Placental pericyte (primary cell): ENCODE data around the genes PAQR3, PRKG2, ENOPH1, SCD5 and MRPS18C.

- CAGE, long polyA plus RNA = no peak
These were observed at the start of gene PAQR3 for GRCh38 chr4:78938756-78939768. Gene PAQR3 (minus strand): TSS chr4:78939438.

DNA sequence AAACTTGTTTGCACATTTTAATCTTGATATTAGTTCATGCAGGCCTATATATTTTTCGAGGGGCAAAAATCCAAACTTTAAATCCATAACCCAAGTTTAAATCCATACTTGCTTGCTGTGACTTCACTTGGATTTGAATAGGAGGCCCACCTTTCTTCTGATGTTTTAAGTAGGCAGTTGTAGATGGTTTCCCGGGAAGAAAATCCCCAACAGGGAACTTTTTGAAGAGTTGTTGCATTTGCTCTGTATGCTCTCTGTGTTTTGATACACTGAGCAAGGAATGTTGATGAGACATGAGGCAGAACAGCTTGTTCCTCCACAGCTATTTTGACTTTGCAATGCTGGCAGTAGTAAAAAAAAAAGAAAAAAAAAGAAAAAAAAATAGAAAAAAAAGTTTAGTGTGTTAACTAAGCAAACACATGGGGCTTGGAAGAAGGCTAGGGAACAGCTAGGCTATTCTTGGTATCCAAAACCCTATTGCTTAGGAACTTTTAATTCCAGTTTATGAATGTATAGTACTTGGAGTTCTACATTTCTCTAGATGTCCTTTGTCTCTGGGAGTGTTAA, 23.3 kb upstream of the PAQR3 start:
- CAGE, long polyA plus RNA = no peak

DNA sequence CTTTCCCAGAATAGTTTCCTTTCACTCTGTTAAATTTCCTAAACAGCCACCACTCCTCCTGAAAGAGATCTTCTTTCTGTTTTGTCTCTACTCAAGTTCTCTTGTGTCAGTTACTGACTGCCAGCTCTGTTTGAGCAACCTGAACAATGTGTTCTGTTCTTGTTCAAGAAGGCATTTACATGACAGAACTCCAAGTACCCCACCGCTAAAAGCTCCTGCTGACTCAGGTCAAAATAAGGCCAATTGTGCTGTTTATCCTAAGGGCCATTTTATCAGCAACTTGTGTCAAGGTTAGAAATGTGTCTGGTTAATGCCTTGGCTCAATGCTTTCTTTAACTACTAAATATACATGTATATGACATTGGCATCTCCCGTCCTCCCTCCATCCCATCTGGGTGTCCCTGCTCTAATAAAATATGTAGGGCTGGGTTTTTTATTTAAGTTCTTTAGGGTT, 144.2 kb upstream of the PAQR3 start:
- CAGE, long polyA plus RNA = no peak

DNA sequence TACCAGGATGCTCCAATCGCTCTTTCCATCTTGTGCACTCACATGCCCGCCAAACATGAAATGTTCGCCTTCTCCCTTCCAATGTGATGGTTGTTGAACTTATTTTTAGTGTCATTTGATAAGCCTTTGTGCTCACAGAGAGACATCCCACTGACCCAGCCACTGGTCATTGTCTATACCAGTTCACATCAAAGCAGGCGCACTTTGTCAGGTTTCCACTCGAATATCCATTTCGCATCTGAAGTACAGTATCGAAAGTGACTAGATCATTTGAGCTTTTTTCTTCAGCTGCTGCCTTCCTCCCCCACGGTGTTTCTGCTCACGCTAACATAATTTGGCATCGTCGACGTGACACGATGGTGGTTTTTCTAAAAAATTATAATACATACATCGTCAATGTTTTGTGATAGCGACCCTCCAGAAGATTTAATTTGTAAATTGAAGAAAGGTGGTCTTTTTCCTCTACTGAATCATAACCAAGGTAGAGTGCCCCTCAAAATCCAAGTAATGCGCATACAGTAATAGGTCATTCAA, 167.2 kb downstream of the ANTXR2 start:
- CAGE, long polyA plus RNA = no peak

DNA sequence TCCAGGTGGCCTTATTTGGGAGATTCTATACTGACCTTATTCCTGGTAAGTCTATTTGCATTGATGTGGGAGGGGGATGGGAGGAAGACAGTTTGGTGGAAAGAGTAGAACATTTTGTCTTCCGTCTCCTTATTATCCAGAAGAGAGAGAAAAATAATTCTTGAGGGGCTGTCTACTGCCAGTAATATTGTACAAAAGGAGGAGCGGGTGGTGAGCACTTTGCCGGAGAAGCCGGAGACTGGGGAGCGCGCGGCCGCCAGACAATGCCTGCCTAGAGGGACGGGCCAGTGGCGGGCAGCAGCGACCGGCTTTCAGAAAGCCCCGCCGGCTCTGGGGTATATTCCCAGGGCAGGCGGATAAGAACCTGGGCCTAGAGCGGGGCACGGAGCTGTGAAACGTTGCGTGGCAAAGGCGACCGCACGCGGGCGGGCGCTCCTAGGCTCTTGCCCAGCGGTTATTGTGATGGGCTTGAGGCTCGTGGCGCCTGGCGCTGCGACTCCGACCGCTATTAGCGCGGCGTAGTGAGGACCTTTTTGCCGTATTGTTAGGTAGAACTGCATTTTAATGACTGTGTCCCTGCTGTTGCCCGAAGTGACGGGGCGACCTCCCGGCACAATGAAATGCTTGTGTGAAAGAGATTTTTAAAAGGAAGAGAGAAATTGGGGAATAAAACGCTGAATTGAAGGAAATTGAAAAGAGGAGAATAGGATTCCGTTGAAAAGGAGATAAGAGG, 582 bp downstream of the PRDM8 start:
- CAGE, long polyA plus RNA = no peak

- CAGE, long polyA plus RNA = no peak
These were observed 903 bp upstream of the FGF5 start for GRCh38 chr4:80265362-80266159.

DNA sequence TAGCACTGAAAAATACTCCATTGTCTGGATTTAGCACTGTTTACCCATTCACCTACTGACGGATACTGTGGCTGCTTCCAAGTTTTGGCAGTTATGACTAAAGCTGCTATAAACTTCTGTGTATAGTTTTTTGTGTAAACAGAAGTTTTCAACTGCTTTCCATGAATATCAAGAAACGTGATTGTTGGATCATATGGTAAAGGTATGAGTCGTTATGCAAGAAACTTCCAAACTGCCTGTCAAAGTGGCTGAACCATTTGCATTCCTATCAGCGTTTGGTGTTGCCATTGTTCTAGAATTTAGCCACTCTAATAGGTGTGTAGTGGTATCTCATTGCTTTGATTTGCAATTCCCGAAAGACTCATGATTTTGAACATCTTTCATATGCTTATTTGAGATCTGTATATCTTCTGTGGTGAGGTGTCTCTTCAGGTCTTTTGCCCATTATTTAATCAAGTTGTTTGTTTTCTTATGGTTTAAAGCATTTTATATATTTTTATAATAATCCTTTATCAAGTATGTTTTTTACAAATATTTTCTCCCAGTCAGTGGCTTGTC, 87.8 kb downstream of the BMP3 start:
- CAGE, long polyA plus RNA = no peak

DNA sequence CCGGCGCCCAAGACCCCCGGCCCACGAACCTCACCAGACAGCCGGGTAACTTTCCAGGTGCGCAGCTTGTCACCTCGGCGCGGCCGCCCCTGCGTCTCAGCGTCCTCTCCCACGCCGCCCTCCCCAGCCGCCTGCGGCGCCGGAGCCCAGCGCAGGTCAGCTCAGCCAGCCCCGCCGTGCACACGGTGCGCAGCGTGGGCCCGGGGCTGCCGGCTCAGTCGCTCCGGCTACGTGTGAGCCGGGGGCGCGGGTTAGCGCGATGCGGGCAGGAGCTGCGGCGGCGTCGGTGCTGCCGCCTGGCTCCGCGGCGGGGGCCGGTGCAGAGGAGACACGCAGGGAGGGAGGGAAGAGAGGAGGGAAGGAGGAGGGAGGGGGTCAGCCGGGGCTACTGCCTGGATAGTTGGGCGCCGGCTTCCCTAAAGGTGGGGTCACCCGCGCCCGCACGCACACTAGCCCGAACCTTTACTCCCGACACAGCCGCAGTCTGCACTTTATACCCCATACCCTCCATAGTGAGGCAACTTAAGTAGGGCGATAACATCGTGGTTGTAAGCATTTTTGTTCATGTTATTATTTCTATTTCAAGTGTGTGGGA, at the start of gene PRKG2:
PRKG2 (minus strand) TSS at position 321 of the 595 bp plus-strand sequence.
- CAGE, long polyA plus RNA = no peak

DNA sequence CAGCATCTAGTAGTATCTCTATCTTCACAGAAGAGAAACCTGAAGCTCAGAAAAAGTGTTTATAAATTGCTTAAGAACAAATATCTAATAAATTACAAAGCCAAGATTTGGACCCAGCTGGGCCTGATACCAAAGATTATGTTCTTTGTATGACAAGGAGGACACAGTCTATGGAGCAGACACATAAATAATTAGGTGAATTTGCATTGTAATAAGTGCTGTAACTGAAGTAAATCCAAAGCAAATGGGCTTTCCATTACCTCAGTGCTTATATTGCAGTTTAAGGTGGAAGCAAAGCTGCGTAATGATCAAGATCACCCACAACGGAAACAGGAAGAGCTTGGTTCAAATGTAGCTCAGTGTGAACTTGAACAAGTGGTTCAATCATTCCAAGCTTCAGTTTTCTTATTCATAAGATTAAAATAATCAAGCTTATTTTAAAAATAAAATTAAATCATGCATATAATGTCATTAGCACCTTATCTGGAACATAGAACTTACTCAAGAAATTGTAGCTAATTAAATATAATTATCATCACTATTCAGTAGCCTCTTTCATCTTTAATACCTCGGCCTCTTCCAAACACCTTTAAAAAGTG, 19.1 kb upstream of the RASGEF1B start:
- CAGE, long polyA plus RNA = no peak

DNA sequence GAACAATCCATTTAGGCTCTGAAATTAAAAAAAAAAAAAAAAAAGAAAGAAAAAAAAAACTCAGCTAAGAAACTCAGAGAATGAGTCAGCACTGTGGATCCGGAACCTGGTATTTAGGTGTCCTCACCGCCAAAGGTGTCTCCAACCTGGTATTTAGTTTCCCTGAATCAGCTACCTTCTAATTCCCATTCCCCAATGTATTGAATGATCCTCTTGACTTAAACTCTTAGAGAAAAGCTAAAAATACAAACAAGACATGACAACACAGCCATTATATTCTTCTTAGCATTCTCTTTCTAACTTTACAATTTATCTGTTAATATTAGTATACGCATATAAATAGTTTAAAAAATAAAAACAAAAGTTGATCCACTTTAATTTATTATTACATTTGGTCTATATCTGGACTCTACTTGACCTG, 150.4 kb upstream of the RASGEF1B start:
- CAGE, long polyA plus RNA = no peak

- CAGE, long polyA plus RNA = no peak
These were observed 18.7 kb downstream of the HNRNPD start for GRCh38 chr4:82355024-82355474.

GRCh38 chr4:82430550-82430907, at the start of gene ENOPH1:
Gene ENOPH1 (plus strand): TSS chr4:82430590.
- CAGE, long polyA plus RNA = no peak

GRCh38 chr4:82680551-82681187, 117.9 kb downstream of the SCD5 start:
- CAGE, long polyA plus RNA = no peak

DNA sequence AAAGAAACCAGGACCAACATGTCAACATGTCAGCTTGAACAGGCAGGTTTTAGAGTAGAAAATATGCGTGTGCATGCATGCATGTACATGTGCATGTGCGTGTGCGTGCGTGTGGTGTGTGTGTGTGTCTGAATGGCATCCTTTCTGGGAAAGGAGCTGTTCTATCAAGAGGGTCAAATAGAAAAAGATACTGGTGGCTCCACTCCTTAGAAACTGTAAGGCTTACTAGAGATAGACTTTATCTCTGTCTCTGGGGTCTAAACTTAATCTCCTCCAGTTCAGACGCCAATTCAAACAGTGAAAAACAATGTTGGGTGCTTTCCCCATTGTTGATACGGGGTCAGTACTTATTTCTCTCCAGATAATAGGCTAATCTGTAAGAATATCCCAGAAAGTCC, 110.4 kb downstream of the SCD5 start:
- CAGE, long polyA plus RNA = no peak

DNA sequence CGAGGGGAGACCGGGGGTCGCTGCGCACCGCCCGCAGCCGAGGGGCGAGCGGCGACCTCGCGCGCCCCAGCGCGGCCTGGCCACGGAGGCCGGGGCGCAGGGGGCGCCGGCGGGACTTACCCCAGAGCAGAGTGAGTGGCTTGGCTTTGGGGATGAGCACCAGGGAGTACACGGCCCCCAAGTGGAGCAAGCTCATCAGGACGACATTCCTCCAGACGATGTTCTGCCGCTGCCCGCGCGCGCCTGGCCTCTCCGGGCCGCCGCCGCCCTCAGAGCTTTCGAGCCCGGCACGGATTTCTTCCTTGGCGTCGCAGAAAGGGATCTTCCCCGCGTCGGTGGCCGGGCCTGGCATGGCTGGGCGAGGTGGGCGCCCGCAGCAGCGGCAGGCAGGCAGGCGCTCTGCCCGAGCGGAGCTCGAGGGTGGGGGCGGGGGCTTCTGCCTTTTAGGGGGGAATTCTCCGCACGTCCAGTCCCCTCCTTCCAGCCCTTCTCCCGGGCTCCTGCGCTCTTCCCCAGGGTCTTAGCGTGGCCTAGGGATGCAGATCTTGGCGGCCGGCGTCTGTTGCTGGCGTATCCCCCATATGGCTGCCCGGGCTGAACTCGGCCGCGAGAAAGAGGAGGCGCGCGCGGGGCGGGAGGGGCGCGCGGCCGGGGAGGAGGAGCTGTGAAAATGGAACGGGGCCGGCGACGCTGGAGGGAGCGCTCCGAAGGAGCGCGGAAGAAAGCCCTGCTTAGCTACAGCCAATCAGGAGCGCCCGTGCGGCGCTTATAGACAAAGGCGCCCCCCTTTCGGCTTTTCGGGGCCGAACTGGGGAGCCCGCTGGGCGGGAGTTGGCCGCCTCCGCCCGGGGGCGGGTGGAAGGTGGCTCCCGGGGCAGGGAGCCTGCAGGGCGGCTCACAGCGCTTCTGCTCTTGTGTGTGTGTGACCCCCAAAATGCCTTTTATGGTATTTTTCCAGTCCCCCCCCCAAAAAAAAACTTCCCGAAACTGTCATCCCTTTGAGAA, at the start of gene SCD5:
SCD5 (minus strand) TSS at position 611 of the 1,005 bp plus-strand sequence.
- CAGE, long polyA plus RNA = no peak

DNA sequence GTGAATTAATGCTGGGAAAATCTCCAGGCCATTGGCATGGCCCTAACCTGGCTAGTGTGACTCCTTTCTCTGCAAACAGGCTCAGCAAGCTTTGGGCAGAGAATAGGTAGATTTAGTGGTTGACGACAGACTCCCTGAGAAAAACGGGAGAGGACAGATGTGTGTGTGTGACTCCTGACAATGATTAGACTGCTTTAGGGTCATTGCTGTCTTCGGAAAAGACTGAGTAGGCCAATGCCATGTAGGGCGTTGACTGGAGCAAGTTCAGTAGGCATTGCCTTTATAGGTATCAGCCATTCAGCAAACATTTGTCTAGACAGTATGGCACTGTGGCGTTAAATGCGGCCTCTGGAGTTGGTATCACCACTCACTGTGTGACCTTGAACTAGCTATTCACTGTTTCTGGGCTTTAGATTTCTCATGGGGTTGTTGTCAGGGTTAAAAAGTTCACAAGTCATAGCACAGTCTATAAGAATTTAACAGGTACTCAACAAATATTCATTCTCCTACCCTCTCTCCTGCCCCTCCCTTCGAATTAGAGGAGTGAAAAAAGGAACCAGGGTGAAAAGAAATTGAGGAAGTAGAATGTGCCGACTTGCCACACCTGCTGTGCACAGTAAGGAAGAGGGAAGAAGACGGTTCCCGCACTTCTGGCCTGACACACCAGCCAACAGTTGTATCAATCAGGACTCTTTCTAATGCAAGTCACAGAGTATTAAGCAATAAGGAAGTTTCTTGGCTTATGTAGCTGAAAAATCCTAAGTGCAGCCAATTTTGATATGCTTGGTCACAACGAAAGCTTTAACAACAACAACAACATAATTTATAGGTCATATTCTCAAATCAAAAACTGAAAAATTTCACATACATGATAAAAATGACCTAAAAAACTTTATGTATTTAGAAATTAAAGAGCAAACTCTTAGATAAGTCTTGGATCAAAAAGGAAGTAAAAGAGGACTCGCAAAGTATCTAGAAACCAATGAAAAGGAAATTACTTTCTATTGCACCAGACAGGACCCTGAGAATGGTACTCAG, 83.2 kb upstream of the PLAC8 start:
- CAGE, long polyA plus RNA = no peak

DNA sequence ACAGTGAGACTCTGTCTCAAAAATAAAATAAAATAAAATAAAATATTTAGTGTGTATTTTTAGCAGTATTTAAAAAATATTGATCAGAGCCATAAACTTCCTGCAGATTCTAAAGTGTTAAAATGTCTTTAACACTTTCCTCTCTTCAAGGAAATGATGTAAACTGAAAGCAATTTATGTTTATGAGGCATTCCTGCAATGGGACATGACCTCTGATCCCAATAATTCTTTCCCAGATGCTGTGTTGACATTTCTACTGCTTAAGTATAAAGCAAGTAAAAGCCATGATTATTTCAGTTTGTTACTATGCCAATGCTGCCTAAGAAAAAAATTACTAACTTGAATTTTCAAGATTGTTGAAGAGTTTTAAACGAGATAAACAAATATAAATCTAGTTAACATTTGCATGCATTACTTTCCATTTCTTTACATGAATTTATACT, 29.0 kb downstream of the COQ2 start:
- CAGE, long polyA plus RNA = no peak

DNA sequence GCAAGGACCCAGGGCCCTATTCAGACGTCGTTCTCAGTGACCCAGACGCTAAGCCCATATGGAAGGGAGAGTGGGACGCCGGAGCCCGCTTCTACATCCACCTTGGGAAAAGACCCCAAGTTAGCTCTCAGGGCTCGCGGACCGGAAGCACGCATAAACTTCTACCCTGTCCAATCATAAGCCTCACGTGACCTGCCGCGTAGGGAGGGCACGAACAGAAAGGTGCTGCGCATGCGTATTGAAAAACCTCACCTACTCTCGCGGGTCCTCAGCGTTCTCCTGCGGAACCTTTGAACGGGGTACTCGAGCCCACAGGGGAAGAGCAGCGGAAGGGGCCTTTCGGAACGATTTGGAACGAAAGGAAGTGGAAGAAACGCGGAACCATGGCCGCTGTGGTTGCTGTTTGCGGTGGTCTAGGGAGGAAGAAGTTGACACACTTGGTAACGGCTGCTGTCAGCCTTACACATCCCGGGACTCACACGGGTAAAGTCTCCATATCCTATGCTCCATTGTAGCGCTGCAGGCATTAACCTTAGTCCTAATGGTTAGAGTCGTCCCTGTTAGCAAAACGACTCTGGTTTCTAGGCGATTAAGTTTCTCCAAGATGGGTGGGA, at the start of gene MRPS18C:
MRPS18C (plus strand) TSS at position 364 of the 614 bp plus-strand sequence.
- CAGE, long polyA plus RNA = start-site peak on the plus strand centred at position 363 of the sequence, 14 bp wide, 852 and 261 reads in 2 replicates

GRCh38 chr4:84496640-84497588, 2.2 kb downstream of the NKX6-1 start:
- CAGE, long polyA plus RNA = no peak

- CAGE, long polyA plus RNA = no peak
These were observed 2.7 kb upstream of the NKX6-1 start for GRCh38 chr4:84501516-84502430.